Subcutaneous preadipocyte (primary cell): ENCODE data around the gene CSTF3.

GRCh38 chr11:32382129-32383164 lies 52.9 kb downstream of the WT1 start:
- CAGE, long polyA plus RNA = no peak

DNA sequence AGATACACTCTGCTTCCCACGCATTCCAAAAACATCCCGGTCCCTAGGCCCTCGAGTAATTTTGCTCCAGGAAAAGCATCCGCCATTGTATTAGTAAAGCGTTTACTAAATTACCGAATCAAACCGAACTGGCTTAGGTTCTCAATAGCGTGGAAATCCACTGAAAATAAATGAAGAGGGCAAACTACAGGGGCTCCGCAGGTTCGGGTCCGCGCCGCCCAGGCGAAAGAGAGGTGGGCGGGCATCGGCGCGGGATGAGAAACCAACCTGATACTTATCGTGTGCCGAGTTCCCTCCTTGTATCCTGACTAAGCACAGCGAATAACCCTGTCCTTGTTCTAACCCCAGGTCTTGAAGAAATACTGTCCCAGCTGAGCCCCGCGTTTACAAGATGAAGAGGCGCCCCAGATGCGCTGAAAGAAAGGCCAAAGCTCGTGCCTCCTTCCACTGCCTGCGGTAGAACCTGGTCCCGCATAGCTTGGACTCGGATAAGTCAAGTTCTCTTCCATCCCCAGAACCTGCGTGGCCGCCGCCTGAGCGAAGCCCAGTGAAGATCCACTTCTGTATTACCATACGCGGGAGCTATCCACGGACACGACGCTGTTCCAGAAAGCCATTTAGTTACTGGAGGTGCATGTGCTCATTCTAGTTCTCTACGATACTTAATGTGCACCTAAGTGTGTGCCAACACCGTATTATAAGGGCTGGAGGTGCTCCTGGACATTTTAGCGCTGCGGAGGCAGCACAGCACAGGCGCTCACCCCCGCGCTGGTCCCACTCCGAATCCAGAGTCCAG lies 1.6 kb downstream of the WT1 start:
- CAGE, long polyA plus RNA = no peak

DNA sequence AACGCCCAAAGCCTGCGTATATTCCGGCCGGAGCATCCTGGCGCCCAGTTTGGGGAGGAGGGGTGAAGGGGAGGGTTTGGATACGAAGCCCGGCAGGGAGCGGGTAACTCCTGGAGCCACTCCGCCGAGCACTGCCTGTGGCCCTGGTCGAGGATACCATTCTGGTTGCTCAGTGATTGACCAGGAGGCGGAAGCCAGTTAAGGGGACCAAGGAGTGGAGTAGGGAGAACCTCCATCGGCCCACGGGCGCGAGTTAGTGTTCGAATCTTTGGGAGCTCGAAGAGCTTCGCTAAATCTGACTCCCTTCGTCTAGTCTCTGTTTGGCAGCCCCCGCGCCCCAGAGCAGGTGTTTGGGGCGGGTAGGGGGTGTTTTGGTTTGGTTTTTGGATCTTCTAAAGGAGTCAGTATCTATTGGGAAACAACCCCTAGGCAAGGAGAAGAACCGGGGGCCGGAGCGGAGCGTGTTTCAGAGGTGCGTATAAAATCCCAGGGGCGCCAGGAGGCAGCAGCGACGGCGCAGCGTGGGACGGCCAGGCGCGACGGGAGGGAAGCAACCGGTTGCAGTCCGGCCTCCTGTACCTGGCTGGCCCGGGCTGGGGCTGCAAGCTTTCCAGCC lies 1.1 kb upstream of the WT1 start:
- CAGE, long polyA plus RNA = no peak

- CAGE, long polyA plus RNA = no peak
Measured at GRCh38 chr11:32438856-32440239, 4.0 kb upstream of the WT1 start.

DNA sequence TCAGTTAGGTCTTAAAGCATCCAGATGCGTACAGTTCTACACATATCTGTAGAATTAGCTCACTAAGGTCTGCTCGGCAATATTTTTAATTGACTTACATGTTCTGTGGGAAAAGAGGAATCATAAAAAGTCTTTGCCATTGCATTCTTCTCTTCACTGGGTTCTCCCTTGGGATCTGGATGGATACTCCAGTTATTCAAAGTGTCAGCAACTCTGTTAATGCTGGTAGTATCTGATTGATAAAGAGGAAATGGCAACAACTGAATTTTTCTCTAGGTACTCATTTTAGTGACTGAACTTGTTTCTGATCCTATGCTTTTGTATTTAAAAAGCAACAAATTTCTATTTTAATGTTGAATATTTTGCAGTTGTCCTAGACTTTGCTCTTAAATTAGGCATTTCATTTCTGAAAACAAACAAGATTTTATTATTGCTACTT lies 27.4 kb downstream of the EIF3M start:
- CAGE, long polyA plus RNA = no peak

- CAGE, long polyA plus RNA = no peak
Measured at GRCh38 chr11:32829185-32829470, 599 bp upstream of the PRRG4 start.

DNA sequence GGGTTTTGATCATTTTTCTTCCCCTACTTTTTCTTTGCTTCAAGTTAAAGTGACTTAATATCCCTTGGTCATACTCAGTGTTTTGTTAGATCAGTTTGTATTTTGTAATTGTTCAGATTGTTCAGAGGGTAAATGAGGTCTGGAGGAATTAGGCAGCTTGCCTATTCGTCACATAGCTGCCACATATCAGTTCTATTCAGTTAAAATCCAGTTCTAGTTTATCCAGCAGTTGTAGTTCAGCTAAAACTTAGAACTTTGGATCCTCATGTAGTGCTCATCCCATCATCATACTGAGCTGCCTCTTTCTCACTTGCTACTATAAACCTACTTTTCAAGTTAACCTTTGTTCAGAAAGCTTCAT lies 47.2 kb upstream of the DEPDC7 start:
- CAGE, long polyA plus RNA = no peak

GRCh38 chr11:33160715-33161812 lies at the start of gene CSTF3:
Gene CSTF3 (minus strand): TSS chr11:33161480.
- CAGE, long polyA plus RNA = no peak

DNA sequence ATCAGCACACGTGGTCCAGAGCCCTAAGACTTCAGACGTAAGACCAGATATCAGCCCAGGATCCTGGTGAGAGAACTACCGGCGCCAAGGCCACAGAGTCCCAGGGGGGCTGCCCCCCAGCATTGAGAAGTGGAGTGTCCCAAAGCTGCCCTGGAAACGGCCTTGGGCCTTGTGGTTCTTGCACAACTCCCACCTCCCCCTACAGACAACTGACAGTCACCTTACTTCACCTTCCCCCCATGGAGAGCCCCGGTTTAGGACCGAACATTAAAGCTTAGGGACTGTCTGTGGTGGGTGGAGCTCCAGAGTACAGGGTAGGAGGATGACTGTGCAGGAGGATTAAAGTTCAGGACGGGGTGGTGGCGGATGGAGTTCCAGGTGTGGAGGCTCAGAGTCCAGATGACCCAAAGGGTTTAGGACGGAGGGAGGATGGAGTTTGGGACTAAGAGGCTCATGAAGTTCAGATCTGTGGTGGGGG lies 995 bp downstream of the C11orf91 start:
- CAGE, long polyA plus RNA = no peak

GRCh38 chr11:33723080-33724001 lies 12.9 kb downstream of the CD59 start:
- CAGE, long polyA plus RNA = no peak

- CAGE, long polyA plus RNA = no peak
Measured at GRCh38 chr11:33742888-33743382, 6.7 kb upstream of the CD59 start.

DNA sequence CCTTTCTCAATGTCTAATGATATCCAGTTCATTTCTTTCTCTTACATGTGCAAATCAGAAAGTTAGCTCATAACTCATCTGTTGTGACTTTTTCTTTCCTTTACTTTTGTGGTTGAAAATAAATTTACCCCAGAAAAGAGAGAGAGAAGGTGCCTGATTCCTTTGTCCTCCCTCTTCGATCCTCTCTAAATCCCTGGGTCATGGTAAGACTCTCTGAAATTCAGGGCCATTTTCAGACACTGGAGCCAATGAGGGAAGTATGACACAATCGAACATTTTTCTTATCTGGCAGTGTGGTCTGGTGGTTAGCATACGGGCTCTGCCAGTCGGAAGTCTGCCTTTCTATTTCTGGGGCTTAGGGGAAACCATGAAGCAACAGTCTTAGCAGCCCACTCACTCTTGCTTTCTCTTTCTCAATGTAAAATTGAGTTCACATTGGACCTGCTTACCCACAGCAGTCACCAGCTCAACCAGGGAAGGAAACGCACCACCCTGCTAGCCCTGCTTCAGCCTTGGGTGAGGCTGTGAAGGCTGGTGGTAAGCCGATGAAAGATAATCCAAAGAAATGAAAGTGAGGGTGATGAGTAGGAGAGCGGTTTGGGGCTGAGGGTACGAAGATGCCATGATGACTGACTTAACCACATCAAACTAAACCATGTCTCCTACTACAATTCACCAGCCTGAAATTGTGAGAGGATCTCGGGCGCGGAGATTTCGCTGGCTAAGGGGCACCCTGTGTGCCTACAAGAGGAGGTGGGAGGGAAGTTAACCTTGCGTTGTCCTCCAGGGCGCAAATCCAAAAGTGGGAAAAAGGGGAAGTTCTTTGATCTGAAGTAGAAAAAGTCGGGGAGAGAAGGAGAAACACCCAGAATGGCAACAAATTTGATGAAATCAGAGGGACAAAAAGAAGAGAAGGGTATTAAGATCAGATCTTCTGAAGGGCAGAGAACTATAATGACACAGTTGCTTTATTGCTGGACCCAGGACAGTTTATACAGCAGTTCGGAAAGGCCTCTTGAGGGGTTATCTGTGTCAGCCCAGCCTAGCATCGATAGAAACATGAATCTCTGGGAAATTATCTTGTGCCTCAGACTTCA lies 2.0 kb upstream of the LMO2 start:
- CAGE, long polyA plus RNA = no peak

- CAGE, long polyA plus RNA = no peak
Measured at GRCh38 chr11:34091665-34092404, 13.6 kb upstream of the NAT10 start.

DNA sequence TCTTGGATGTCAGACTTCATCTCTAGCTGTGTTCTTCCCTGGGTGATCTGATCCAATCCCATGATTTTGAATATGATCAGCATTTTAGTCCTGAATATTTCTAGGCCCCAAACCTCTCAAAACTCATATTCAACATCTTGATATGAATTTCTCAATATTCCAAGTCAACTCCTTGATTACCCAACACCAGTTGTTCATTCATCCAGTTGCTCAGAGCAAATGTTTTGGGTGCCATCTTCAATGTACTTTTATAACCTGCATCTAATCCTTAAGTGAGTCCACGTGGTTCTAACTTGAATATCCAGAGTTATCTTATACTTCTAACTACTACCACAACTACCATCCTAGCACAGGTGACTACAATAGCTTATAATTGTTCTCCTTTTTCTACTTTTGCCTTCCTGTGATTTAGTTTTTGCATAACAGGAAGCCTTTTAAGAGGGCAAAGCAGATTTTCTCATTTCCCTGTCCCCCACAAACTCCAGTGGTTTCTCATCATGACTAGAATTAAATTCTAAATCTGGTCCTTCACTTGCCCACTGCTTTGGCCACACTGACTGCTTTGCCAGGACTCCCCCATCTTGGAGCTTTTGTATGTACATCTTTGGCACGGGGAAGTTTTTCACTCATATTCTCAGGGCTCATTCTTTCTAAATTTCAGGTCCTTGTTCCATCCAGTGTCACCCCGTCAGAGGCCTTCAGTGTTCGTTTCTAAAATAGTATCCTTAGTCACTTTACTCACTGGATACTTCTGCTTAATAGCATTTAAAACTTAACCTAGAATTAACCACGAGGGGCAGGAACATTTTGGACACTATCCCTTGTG lies 1.2 kb upstream of the NAT10 start:
- CAGE, long polyA plus RNA = no peak

DNA sequence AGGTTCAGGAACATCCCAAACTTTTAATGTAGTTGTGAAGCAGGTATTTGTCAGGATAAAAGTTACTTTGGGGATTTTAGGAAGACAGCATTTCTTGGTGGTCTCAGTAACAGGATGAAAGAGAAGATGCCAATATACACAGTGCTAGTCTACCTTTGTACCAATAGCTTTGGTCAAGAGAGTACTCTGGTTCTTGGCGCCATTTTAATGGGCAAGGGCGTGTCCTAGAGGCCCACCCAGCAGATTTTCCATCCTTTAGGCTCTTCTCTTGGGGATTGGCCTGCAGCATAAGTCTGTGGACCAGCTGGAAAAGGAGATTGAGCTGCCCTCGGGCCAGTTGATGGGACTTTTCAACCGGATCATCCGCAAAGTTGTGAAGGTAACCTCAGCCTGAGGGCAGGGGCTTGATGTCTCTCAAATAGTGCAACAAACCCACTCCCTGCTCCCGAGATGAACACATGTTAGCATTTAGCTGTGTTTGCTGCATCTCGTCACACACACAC lies 35.5 kb downstream of the NAT10 start:
- CAGE, long polyA plus RNA = no peak

GRCh38 chr11:34318336-34318907 lies 39.4 kb downstream of the ABTB2 start:
- CAGE, long polyA plus RNA = no peak

GRCh38 chr11:34356350-34357337 lies 1.2 kb downstream of the ABTB2 start:
- CAGE, long polyA plus RNA = no peak

DNA sequence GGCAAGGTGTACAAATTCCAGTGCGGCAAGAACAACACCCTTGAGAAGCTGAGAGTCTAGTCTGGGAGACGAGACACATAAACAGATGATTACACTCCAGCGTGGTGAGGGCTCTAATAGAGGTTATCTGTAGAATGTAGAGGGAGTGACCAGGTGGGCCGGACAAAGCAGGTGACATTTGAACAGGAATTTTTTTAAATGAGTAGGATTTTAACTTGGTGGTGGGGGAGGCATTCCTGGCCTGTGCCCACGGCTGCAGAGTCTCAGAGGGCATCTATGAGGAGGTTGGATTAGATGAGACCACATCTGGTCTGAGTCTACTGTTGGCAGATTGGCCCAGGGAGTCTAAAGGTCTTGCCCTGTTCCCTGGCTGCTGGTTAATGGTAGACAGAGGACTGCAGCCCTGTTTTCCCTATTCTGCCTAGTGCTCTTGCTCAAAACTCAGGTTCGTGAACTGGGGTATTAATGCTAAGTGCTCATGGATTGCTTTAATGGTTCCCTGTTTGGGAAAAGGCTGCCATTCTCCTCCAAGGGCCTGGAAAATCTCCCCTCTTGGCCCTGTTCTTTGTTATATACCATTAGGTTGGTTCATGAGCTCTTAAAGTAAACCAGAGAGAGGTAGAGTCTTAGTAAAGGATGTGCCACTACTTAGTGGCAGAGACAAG lies 1.1 kb downstream of the CAT start:
- CAGE, long polyA plus RNA = no peak

GRCh38 chr11:34600168-34601219 lies 20.4 kb upstream of the EHF start:
- CAGE, long polyA plus RNA = no peak

DNA sequence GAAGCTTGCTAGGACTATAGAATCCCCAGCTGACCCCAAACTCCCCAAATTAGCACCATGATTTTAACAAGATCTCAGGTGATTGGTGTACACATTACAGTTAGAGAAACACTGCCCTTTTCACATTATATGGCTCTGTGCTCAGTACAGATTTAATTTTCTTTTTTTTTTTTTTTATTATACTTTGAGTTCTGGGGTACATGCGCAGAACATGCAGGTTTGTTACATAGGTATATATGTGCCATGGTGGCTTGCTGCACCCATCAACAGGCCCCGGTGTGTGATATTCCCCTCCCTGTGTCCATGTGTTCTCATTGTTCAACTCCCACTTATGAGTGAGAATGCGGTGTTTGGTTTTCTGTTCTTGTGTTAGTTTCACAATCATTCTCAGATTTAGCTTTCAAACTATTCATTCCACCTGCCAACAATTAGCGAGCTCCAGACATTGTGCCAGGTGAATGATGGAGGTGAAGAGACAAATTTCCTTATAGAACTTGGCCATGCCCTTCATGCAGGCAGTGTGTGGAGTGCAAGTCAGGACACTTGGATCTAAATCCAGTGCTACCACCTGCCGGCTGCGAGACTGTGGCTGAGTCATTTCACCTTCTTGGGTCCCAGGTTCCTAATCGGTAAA lies 18.9 kb upstream of the EHF start:
- CAGE, long polyA plus RNA = no peak